ENCODE measurements around the gene OXT.

DNA sequence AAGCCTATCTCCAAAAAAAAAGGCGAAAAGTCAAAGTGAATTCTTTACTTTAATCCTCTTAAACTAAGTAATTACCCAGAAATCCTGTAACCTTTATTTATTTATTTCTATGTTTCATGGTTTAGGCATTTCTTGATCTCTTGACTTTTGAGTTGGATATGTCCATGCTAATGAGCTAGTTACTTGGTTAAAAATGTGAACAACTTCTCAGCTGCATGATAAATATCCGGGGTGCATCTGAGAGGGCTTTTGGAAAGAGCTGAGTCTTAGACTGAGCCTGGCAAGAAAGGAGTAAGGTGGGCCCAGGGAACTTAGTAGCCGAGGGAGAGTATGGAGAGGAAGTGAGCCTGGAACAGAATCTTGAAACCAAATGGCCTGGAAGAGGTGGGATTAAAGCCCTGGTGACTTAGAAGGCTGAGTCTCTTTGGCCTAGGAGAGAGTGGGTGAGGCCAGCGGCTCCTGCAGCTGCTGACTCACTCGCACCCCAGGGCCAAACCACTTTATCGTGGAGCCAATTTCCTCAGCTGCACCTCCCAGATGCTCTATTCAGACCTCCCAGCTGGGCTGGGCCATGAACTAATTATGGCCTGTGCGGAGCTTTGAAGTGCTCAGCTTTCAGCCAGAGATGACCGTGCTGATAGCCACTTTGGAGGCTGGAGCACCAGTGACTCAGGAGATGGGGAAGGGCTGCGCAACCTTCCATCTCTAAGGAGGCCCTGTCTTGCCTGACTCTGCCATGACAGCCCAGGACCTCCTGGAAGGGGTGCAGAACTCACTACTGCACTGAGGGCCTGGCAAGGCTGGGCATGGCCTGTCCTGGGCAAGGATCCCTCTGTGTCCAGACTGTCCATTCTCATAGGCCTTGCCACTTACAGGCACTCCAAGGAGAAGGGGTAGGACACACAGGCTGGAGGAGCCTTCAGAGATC is 19.2 kb downstream of the TGM3 start:
- PRO-cap = no peak
- RAMPAGE, long total RNA, 4 experiments = no peak in any of the 4 experiments

DNA sequence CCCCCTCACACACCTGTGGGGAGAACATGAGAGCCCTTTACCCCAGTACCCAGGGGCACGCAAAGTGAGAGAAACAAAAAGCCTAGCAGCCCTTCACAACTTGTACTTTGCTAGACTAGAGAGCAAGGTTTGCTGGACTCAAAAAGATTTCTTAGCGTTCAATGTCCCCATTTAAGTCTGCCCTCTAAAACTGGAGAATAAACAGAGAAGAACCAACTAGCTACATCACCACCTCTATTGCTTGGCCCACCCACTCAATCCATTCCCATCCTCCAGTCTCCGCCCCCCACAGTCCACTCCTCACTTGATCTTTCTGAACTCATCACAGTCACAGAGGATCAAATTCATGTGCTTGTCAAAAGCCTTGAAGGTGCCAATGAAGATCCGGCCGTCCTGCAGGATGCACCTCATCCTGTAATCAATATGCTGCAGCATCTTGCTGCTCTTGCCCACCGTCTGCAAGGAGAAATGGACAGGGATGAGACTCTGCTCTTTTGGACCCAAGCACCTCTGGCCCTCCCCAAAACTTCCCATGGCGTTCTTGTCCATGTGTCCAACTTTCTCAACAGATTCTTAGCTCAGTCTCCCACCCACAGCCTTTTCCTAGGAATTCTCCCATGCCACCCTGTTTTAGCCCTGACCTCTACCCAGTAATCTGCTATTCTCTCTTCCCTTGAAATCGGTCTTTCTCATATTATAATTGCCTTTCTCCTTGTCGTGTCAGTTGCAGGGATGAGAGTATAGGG is 3.1 kb downstream of the SNRPB start:
- PRO-cap = no peak
- RAMPAGE, long total RNA, 4 experiments = no peak in any of the 4 experiments

DNA sequence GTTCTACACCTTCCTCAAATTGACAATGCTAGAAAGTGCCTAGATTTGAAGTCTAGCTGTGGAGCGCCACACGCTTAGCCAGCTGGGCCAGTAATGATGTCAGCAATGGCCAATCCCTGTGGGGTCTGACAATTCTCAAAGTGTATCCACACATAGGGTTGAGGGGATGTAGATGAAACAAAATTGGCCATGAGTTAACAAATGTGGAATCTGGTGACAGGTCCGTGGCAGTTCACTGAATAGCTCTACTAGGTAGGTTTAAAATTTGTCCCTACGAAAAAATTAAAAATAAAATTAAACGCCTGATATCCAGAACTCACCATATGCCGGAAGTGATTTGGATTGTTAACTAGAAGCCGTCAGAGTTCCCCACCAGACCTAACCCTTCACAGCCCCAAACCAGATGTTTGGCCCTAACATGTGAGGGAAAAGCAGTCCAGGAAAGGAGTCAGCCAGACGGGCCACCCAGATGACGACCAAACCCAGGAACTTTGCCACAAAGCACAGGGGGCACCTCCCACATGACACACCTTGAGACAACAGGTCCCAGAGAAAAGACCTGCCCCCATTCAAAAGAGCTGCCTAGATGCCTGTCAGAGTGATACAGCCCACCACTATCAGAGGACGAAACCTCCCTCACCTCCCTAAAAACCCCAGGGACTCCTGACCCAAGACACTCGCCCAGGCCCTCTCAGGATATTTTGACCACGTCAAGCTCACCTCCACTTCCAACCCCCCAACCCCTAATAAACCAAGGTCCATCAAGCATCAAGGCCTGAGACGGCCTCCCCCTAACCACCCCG is 963 bp downstream of the ZNF343 start:
- PRO-cap = no peak
- RAMPAGE, long total RNA, 4 experiments = no peak in any of the 4 experiments

- PRO-cap = no peak
- RAMPAGE, long total RNA, 4 experiments = no peak in any of the 4 experiments
Measured at GRCh38 chr20:2729373-2729822, 36.8 kb downstream of the EBF4 start.

- PRO-cap = no peak
- RAMPAGE, long total RNA, 4 experiments = no peak in any of the 4 experiments
Measured at GRCh38 chr20:2771716-2772048, 28.7 kb downstream of the CPXM1 start.

DNA sequence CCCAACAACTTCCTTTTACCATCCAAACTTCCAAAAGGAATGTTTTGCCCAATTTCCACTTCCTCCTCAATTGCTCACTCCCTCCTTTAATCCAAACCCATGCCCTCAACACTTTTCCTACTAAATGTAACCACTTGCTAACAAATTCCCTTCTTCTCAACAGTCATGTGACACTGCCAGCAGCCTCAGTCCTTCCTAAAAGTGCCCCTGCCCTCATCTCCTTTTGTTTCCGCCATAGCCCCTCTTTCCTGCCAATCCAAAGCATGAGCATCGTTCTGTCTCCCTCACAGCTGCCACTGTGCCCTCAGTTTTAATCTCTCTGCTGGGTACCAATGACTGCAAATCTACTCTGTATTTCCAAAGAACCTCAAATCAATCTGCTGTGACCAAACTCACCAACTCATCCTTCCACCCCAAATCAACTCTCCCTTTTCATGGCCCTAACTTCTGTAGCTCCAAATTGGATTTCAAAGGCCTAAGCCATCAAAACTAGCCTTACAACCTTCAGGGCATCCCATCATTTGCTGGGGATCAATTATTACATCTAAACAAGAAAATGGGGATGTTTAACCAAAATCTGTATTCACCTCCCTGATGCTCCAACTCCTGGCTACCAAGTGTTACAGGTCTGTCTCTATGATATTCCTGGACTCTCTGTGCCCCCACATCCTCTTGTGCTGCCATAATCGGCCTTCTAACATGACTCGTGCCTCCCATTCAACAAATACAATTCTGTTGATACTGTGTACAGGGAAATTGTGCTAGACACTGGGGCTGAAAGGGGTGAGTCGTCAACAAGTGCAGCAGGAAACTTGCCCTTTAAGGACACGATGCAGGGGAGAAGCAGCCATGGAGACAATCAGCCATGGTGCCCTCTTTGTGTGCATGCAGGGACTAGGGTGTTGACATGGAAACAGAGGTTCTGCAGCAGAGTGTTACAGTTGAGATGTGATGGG is 3.5 kb downstream of the PCED1A start:
- PRO-cap = no peak
- RAMPAGE, long total RNA, 4 experiments = no peak in any of the 4 experiments

DNA sequence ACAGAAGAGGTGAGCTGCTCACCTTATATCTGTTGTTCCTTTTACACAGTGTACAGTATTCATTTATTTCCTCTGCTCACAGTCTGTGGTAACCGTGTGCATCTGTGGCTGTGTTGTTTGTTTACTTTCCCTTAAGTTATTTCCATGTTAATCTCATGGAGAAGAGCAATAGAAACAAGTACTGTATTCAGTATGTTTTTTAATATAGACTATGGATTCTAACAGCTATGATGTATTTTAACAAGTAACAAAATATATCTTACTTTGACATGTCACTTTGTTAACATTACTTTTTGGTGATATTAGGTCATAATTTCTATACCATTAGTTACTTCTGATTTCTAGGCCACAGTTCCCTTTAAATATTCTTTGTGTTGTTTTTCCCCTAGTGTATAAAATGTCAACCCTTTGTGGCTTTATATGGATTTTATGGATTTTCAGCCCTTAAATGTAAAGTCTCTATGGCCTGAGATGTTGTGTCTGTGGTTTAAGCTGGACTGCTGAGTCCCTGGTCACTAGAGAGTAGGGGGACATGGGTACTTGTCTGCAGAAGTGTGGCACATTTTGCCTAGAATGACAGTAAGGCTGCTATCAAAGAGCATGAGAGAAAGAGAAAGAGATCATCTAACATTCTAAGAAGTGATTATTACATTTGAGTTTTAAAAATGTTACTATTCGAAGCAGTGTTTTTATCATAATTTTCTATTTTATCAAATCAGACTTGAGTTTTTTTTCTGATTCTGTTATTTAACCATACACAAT is 68.0 kb upstream of the GNRH2 start:
- PRO-cap = no peak
- RAMPAGE, long total RNA, 4 experiments = no peak in any of the 4 experiments

DNA sequence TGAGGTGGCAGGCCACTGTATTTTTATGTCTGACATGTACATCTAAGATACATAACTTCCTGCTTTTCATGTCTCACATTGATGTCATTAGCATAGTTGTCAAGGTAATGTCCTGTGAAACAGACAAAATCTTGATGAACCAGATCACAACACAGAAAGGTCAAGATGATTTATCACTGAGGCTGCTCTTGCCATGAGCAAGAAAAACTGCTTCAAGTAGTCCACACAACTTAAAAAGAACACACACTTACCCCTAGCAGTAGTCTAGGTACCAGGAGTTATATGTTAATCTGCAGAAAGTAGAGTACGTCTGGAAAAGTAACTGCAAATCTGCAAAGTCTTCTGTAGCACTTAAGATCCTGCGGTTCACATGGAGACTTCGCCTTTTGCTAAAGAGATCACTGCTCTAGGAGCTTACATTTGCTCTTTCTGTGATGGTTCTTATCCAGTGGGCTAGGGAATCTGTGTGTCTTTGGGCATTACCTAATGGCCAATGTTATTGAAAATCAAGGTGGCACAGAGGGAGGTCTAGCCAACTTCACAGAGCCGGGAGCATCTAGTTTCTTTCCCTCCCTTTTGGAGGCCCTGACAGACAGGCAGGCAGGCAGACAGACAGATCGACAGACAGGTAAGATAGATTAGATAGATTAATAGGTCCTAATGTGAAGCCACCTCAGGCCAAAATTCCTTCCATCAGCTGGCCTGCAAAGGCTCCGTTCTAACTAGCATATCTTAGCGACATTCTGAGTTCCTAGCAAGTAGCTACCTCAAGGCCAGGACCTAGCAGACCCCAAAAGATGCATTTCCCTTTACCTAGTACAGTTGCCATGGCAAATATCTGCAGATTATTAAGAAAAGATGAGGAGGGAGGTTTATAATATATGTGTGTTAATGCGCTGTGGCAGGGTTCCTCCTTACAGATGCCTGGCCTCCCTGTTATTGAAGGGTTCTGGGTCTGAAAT is 49.8 kb upstream of the GNRH2 start:
- PRO-cap = no peak
- RAMPAGE, long total RNA, 4 experiments = no peak in any of the 4 experiments

DNA sequence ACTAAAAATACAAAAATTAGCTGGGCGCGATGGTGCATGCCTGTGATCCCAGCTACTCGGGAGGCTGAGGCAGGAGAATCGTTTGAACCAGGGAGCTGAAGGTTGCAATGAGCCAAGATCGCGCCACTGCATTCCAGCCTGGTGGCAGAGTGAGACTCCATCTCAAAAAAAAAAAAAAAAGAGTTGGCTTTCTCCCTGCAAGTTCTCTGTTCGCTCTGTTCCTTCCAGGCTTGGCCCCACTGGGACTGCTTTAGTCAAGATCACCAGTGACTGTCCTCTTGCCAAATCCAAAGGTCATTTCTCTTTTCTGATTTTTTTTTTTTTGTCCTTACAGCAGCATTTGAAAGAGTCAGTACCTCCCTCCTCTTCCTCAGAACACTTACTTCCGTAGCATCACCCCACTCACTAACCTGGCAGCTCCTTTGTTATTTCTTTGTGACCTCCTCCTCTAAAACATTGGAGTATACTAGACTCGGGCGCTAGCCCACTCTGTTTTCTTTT is 10.8 kb upstream of the GNRH2 start:
- PRO-cap = no peak
- RAMPAGE, long total RNA, 4 experiments = no peak in any of the 4 experiments

DNA sequence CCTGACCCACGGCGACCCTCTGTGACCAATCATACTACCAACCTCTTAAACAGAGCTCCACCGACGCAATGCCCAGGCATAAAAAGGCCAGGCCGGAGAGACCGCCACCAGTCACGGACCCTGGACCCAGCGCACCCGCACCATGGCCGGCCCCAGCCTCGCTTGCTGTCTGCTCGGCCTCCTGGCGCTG is at the start of gene OXT:
TSS of gene OXT (plus strand) at position 107 of the 190 bp plus-strand sequence.
- PRO-cap = no peak
- RAMPAGE, long total RNA, 4 experiments = no peak in any of the 4 experiments

DNA sequence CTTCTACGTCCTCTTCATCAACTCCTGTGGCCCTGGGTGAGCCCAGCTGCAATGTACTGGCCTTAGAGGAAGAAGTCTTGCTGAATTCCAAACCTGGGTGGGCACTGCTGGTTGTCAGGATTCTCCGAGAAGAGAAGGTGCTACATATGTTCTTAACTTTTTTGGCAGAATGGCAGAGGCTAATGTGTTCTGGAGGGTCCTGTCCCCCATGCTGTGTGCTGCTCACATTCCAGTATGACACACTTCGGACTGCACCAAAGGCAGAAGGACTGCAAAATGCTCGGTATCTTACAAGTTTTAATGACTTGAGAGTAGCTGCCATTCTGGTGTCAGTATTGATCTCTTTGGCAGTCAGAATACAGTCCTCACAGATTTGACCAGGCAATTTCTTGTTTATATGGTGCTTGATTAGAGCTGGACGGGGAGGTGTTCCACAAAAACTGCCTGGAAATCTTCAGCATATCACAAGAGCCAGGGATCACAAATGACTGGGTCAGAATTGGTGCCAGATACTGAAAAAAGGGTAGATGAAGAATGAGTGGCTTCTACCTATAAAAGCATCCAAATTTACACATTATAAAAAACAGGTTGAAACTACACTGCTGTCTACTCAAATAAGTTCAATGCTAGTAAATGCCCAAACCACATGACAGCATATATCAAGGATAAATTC is 10.8 kb downstream of the FASTKD5 start:
- PRO-cap = no peak
- RAMPAGE, long total RNA, 4 experiments = no peak in any of the 4 experiments

DNA sequence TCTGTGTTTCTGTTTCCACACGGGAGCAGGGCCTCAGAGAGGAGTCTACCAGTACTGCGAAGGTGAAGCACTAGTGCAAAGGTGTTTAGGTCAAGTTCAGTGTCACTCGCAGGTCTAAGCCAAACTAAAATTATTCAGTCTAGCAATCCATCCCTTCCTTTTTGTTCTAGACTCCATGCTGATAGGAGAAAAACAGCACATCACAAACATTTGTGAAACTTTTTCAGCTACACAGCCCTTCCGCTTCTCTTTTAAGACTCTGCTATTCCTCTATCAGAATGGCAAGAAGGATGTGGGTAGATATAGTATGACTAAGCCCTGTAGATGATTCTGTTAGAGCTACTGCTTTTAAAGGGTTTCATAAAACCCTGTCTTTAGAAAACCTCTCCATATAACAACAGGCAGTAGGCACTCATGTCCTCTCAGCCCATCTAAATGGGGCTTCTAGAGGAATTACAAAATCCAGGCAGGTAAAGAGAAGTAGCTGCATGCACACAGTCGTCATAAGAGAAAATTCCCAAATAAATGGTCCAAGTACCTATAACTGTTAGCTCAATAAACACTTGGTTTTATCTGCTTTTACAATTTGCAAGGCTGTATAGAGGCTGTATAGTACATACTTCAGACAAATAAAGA is 2.3 kb downstream of the FASTKD5 start:
- PRO-cap = no peak
- RAMPAGE, long total RNA, 4 experiments = no peak in any of the 4 experiments

GRCh38 chr20:3209879-3210369 is 626 bp downstream of the ITPA start:
- PRO-cap = no peak
- RAMPAGE, long total RNA, 4 experiments = no peak in any of the 4 experiments

DNA sequence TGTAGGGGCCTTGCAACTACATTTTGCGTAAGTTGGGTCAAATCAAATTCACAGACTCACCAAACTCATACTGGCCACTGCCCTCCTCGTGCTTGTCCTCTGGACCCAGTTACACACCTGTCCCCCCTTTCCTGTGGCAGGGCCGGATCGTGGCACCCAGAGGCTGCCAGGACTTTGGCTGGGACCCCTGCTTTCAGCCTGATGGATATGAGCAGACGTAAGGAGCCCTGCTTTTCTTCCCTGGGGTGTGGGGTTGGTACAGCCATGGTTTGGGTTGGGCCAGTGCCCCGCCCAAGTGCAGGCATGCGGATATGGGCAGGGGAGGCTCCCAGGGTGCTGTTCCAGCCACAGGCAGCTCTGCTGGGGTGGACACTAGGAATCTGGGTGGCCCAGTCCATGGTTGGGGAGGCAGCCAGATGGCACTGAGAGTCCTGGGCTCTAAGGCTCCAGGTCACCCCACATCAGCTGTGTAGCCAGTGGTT is 12.4 kb downstream of the ITPA start:
- PRO-cap = no peak
- RAMPAGE, long total RNA, 4 experiments = no peak in any of the 4 experiments

DNA sequence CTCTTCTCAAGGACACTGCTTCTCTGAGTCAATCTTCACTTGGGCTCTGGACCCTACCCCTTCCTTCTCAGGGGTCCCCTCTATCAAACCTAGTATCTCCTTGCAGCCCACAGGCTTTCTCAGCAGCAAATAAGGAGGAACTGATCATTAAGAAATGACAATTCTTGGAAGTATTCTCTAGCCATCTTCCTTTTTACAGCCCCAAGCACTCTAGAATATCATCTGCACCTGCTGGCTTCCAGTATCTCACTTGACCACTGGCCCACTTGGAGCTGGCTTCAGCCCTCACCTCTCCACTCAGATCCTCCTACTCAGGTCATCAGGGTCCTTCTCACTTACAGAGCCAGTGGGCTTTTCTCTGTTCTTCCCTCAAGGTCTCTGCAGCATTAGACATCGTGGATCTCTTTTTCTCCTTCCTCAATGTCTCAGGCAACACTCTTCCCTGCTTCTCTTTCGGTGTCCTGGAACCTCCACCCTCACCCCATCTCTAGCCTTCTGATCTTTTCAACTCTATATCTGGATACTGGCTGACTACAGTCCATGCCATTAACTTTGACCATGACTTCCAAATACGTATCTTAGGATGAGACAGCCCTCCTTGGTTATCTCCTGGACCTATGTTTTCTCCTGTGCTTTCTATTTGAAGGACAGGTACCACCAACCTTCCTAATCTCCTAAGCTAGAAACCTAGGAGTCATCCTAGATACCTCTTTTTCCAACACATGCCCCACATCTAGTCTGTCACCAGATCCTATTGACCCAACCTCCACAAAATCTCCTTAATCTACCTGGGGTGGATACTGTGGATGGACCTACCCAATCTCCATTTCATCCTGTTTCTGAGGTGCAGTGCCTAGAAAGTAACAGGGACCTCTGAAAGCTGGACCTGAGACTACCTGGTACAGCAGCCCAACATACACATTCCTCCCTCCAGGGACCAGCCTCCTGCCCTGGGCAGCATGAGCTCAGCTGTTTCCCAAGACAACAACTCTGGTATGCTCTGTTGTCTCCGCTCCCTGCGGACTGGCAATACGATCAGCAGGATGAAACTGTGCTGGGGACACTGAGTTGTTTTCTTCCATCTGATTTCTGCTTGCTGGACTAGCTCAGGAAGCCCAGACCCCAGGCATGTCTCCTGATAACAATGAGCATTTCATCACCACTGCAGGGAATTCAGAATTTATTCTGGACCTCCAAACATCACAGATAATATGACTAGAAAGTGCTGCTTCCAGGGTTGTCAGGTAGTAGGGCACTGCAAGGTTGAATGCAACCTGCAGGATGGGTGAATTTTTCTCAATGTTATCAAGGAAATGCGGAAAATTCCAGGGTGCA is 38.4 kb upstream of the SLC4A11 start:
- PRO-cap = no peak
- RAMPAGE, long total RNA, 4 experiments = no peak in any of the 4 experiments

DNA sequence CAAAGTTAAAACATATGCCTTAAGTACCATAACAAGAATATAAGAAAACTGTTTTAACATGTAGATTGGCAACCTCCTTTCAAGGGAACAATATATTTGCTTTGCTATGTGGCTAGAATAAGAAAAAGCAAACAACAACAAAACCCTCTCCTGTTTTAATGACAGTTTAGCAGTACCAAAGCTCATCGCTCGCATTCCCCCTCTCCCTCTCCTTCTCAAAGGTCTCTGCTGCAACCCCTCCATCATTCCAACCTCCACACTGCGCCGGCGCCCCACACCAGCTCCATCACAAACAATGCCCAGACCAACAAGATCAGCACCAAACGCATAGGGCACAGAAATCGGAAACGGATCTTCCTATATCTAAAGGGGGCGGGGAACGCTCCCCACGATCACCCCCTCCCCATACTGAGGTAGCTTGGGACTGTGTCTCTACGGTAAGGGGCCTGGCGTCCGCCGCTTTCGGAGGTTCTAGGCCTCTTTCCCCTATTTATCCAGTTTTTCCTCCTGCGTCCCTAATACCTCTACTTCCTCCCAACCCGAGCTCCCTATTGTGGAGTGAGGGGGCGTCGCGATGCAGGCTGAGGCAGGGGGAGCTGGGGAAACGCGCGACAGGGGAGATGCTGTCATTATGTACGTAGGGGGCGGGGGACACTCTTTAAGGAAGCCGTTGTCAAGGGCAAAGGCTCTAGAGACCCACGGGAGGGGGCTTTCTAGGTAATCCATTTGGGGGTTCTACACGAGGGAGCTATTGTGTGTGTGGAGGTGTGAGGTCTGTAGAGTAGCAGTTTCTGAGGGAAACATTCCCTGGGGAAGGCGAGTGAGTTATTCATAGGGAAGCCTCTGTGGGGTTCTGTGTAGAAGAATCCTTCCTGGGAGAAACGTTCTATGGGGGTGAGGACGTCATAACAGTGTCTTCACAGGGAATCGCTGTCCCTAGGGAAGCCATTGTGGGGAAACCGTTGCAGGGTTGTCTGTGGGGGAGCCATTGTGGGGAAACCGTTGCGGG is 895 bp downstream of the DNAAF9 start:
- PRO-cap = no peak
- RAMPAGE, long total RNA, 4 experiments = no peak in any of the 4 experiments

GRCh38 chr20:3640940-3641468 is 22.2 kb downstream of the GFRA4 start:
- PRO-cap = no peak
- RAMPAGE, long total RNA, 4 experiments = no peak in any of the 4 experiments

DNA sequence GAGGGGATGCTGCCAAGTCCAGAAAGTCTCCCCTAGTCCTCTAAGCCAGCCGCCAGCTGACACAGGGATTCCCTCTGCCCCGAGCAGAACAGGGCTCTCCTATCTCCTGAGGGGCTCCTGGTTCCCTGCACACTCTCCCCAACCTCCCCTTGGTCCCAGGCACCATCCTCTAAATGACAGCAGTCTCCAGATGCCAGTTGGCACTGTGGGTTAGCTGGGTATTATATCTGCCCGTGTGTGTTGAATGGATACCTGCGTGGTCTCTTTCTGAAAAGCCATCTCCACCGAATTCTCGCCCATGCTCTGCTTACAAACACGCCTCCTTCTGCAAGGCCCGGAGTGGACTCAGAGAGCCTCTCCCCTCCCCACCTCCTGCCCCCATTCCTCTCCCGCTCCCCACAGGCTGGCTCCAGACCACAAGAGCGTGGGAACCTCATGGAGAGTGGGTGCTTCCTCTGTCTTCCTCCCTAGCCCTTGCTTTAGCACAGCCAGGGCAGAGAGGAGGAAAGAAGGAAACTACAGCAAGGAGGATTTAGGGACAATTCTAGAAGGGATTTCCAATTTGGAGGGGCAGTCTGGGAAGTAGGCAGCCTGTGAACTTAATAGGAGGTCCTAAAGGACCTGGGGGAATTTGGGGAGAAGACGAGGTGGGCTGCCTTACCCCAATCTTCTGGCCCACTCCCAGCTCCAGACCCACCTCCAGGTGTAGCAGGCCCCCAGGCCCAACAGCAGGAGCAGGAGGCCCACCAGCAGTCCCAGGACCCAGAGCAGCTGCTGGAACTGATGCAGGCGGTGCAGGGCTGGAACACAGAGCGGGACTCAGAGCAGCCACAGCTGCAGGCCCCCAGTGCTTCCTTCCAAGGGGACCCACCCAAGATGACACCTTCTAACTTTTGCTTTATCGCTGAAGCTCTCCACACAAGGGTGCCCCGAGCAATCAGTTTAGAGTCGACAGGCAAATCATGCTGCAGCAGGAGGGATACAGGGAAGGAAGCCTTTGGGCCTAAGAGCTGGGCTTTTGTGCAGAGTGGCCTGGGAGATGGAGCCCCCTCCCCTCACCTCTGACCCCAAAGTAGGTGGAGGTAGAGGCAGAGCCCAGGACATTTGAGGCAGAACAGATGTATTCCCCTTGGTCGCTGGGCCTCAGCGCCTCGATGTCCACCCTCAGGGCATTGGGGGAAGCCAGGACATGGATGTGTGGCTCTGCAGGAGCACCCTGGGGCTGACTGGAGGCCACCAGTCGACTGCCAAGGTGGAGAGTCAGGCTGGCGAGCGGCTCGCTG is 7.5 kb upstream of the ADAM33 start:
- PRO-cap = no peak
- RAMPAGE, long total RNA, 4 experiments = start-site peak on the minus strand in 1 of 4 experiments, centred at positions 404 to 690 of the sequence, 5 to 10 reads per replicate

DNA sequence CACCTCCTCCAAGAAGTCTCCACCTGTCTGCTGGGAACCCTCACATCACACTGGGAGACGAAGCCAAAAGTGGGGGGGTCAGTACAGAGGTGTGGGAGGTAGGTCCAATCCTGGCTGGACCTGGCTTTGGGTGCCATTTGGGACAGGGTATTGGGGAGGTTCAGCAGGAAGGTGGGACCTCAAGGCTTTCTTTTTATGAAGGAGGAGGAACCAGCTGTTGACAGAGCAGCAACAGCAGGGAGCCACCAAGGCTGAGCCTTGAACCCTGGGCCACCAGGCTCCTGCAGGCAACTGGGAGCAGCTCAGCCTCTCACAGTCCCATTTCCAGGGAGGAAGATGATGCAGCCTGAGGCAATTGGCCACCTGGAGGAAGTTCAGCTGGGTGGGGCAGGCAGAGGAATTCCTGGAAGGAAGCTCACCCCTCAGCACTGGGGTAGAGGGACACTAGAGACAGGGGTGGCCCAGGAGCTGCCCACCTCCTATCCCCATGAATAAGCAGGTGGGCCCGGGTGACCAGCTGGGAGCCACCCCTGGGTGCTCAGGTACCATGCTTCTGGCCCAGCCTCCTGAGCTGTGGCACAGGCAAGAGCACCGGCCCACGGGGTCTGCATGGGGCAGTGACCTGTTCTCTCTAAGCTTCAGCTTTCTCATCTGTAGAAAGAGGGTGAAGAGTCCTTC is 3.7 kb upstream of the HSPA12B start:
- PRO-cap = no peak
- RAMPAGE, long total RNA, 4 experiments = no peak in any of the 4 experiments

GRCh38 chr20:3749639-3750266 is 17.3 kb downstream of the HSPA12B start:
- PRO-cap = no peak
- RAMPAGE, long total RNA, 4 experiments = no peak in any of the 4 experiments

Measured in sigmoid colon (tissue), 4 donors.